ENCODE results near the gene RBAK.

GRCh38 chr7:2820479-2820993 lies 23.6 kb downstream of the GNA12 start:
- RRBS = no CpG with 5 or more reads among the region's 5 CpGs

DNA sequence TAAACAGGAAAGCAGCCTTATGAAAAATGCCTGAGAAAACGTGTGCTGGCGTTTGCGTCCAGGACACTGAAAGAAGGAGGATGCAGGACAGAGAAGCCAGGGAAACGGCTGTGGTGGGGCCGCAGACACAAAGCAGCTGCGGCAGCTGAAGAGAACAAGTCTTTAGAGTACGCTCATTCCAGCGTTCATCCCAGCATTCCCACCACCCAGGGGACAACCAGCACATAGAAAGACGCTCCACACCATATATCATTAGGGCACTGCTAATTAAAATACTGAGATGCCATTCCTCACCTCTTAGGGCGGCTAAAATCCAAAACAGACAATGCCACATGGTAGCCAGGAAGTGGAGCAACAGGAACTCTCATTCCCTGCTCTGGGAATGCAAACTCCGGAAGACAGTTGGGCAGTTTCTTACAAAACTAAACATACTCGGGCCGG lies 18.4 kb downstream of the GNA12 start:
- RRBS = no CpG with 5 or more reads among the region's 13 CpGs

DNA sequence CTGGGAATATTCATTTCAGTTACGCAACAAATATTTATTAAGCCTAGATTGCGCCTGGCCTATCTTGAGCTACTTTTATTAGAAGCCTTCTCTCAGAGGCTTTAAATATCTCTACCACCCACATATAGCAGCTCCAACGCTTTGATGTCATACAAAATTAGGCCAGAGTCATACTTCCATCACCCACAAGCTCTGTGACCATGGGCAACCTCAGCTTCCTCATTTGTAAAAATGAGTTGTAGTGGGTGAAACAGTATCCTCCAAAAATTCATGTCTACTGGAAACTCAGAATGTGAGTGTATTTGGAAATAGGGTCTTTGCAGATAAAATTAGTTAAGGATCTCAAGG lies 25.0 kb upstream of the CARD11 start:
- RRBS = no CpG with 5 or more reads among the region's 3 CpGs

- RRBS = 21% methylated on average over 2 of the region's 11 CpGs
These were observed 41.2 kb upstream of the SDK1 start for GRCh38 chr7:3259749-3260291.

GRCh38 chr7:3388587-3389223 lies 87.7 kb downstream of the SDK1 start:
- RRBS = no CpG with 5 or more reads among the region's 6 CpGs

GRCh38 chr7:3562731-3563357 lies 261.8 kb downstream of the SDK1 start:
- RRBS = no CpG with 5 or more reads among the region's 7 CpGs

DNA sequence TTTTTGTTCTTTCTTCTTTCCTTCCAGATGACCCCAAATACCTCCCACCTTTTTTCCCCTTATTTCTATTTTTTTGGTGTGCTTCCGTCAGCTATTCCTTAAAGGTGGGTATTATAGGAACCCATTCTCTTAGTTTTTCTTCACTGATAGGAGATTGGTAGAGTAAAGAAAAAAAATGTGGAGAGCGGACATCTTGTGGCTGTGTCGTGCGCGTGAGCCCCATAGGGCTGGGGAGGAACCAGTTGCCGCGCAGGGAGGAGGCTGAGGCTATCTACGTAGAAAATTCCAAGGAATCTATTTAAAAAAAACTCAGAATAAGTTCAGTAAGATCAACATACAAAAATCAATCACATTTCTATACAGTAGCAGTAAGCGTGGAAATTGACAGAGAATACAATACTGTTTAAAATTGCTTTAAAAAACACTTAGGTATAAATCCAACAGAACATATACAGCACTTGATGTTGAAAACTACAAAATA lies 399.8 kb downstream of the SDK1 start:
- RRBS = no CpG with 5 or more reads among the region's 9 CpGs

- RRBS = no CpG with 5 or more reads among the region's 7 CpGs
These were observed 625.7 kb downstream of the SDK1 start for GRCh38 chr7:3926789-3927184.

DNA sequence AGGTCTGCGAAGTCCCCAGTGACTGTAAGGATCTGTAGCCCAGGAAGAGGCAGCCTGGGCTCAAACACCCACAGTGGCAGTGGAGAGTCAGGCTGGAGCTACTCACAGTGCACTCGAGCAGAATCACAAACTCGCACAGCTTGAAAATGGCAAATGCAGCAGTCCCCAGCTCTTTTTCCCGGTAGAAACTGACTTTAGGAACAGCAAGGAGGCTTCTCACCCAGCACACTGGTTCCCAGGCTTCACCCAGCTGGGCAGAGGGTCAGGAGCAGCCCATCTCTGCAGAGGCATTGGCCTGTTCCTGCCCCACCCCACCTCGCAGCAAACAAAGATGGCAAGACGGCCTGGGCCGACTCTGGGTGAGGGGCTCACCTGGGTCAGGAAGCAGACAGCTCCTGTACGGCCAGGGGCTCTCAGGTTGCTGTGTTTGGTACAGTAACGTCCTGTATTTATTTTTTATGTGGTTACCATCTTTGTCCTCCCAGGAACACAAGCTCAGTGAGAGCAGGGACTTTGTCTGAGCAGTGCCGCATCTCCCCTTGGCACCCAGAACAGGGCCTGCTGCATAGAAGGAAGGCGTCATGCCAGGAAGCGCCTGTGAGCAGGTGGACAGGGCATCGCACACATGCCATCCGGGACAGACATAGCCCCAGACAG lies 585.1 kb upstream of the FOXK1 start:
- RRBS = no CpG with 5 or more reads among the region's 14 CpGs

- RRBS = no CpG with 5 or more reads among the region's 8 CpGs
These were observed 265.8 kb upstream of the FOXK1 start for GRCh38 chr7:4416350-4416637.

GRCh38 chr7:4419929-4420155 lies 262.3 kb upstream of the FOXK1 start:
- RRBS = no CpG with 5 or more reads among the region's 4 CpGs

DNA sequence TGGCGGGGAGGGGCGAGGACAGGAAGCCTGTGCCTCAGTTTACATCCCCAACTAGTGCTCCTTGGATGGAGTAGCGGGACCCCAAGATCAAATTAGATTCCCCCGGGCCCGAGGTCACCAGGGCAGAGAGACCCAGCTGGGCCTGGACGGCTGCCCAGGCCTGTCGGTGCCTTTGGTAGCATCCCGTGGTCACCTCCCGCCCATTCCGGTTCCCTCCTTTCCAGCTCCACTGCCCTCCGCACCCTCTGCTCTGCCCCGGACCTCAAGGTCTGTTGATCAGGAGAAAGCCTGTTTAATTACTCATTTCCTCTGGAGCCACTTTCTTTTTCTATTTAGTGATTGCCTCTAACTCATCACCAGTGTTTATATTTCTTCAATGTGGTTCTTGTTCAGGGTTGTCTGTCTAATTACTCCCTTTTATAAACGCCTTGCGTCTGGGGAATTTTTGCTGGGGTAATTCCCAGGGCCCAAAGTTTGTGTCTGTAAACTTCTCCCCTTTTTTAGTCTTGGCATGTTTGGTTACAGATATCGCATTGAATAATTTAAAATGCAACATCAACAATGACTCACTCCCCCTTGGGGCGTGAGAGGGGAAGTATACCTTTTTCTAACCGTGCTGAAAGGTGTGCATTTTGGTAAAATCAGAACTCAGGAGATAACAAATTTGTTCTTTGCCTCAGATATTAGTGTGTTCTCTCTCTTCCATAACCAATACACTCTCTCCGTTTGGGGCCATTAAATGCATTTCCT lies 2.0 kb downstream of the FOXK1 start:
- RRBS = 3% methylated on average over 7 of the region's 18 CpGs

- RRBS = no CpG with 5 or more reads among the region's 15 CpGs
These were observed 18.8 kb downstream of the FOXK1 start for GRCh38 chr7:4700674-4701423.

- RRBS = no CpG with 5 or more reads among the region's 27 CpGs
These were observed 31.3 kb downstream of the FOXK1 start for GRCh38 chr7:4713247-4713873.

DNA sequence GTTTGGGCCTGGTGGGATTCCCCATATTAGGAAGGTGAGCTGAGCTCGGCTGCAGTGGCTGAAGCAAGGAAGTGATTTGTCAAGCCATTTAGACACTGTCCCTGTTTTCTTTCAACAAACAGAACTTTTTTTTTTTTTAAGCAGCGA lies 43.7 kb downstream of the FOXK1 start:
- RRBS = no CpG with 5 or more reads among the region's 2 CpGs

GRCh38 chr7:4742119-4742523 lies 33.3 kb upstream of the AP5Z1 start:
- RRBS = no CpG with 5 or more reads among the region's 18 CpGs

DNA sequence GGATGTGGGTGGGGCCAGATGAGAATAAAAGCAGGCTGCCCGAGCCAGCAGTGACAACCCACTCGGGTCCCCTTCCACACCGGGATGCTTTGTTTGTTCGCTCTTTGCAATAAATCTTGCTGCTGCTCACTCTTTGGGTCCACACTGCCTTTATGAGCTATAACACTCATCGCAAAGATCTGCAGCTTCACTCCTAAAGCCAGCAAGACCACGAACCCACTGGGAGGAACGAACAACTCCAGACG lies 18.8 kb downstream of the AP5Z1 start:
- RRBS = no CpG with 5 or more reads among the region's 8 CpGs

GRCh38 chr7:5045484-5046069 lies at the start of gene RBAK:
RBAK (plus strand) TSS chr7:5045860.
- RRBS = 2% methylated on average over 7 of the region's 38 CpGs

GRCh38 chr7:5217731-5218532 lies 27.9 kb downstream of the WIPI2 start:
- RRBS = 93% methylated on average over 8 of the region's 22 CpGs

- RRBS = 43% methylated on average over 4 of the region's 36 CpGs
These were observed 34.4 kb upstream of the SLC29A4 start for GRCh38 chr7:5248119-5248949.